Type B pancreatic cell (in vitro differentiated cells): ENCODE results near the genes SLC36A3 and SLC36A1.

DNA sequence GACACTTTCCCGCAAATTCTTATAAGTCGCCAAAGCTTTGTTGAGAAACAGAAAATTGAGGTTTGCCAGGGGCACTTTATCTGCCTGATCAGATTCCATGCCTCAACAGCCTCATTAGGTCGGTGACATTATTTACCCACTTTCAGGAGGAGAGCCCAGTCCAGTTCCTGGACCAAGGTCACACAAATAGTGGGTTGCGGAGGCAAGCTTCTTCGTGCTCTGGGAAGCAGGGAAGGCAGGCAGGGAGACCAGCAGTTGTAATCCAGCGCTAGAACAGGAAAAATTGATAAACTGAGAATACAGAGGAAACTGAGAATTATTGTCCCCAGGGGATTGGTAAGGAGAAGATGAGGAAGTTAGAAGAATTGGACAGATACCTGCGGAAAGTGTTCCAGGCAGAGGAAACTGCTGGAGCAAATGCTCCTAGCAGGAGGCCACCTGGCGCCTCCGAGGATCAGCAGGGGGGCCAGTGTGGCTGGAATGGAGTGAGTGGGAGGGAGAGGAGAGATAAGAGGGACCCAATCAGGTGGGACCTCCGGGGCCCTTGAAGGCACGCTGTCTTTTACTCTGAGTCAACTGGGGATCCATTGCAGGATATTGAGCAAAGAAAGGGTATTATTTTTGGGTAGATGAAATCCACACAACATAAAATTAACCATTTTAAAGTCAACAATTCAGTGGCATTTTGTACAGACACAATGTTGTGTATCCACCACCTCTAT lies 633 bp upstream of the ANXA6 start:
- PRO-cap = no peak

DNA sequence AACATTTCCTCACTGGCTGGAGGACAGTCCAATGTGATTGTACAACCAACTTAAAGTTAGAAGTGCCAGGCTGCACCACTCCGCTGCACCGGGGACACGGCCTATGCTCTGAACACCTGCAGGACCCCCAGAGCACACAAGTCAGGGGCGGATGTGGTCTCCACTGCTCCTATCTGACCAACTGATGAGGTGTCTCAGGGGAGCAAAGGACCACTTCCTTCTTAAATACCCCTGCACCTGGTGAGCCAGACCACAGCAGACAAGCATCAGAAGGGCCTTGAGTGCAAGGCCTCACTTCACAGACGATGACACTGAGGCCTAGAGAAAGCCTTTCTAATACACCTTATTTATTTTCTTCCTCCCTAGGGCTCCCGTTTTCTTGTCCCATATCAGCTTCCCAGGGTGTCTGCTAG lies 9.3 kb downstream of the CCDC69 start:
- PRO-cap = no peak

GRCh38 chr5:151234387-151235380 lies 10.8 kb upstream of the CCDC69 start:
- PRO-cap = no peak

DNA sequence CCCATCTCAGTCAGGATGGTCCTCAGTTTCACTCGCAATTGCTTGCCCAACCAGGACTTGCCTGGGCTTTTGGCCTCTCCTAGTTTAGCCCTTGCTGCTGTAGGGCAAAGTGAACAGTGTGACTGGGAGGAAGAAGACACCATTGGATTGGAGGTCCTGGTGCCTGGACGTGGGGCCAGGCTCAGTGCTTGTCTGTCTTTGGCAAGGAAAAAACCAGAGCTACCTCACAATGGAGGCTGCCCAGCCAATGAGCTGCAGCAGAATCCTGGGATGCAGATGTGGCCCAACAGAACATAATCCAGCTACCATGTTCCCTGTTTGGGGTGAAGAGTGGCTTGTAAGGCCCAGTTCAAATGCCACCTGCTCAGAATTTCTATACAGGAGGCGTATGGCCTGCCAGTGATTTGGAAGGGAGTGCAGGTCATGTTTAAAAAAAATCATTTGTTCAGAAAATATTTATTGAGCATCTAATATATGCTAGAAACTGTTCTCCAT lies at the start of gene SLC36A3:
TSS of gene SLC36A3 (minus strand) at position 183 of the 495 bp plus-strand sequence.
- PRO-cap = no peak

DNA sequence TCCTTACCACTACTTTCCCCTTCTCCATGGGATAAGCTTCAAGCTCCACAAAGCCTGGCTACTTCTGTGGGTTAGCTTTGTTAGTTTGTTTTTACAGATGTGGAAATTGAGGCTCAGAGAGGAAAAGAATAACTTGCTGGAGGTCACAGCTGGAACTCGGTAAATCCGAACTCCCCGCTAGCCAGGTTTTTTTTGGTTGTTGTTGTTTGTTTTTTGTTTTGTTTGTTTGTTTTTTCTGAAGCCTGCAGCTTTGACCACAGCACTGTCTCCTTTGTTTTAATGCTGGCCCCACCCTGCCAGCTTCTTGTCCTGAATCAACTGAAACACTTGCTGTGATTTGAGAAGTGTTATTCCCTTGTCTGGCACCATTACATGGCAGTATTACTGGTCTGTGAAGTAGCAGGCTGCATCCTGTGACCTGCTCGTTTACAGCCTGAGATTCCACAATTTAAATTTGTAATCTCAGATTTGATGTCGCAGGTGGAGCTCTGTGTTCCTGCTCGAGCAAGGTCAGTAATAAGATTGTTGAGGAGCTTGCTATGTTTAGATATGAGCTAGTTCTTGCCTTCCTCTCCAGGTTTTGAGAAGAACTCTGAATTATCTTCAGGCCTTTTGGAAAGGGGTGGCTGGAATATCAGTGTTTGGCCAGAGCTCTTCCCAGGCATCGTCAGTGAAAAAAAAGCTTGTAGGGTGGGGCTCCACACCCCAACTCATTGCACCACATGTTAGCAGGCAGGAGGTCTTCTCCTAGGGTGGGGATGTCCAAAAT lies 1.5 kb upstream of the SLC36A2 start:
- PRO-cap = no peak

- PRO-cap = unidirectional peak, plus-strand start at chr5:151447603
Measured at GRCh38 chr5:151447144-151447978, at the start of gene SLC36A1. Gene SLC36A1, plus strand, starts transcription at chr5:151447603.

GRCh38 chr5:151494139-151494283 lies 46.6 kb downstream of the SLC36A1 start:
- PRO-cap = no peak

DNA sequence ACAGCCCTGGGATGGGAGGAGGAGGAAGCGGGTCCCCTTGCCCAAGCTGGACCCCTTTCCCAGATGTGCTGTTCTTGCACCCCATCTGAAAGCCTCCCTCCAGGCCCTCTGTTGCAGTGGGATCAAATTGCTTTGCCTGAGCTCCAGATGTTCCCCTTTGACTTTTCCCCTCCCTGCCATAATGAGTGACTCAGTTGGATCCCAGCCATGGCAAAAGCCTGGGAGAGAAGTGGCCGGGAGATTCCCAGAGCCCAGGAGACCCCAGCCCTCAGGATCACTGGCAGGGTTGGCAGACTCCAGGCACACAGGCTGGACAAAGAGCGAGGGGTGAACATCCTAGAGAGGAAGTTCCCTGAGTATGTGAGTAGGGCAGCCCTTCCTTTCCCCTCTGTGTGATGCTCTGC lies 21.6 kb downstream of the SPARC start:
- PRO-cap = no peak

GRCh38 chr5:151671754-151672561 lies 14.8 kb downstream of the SPARC start:
- PRO-cap = no peak

DNA sequence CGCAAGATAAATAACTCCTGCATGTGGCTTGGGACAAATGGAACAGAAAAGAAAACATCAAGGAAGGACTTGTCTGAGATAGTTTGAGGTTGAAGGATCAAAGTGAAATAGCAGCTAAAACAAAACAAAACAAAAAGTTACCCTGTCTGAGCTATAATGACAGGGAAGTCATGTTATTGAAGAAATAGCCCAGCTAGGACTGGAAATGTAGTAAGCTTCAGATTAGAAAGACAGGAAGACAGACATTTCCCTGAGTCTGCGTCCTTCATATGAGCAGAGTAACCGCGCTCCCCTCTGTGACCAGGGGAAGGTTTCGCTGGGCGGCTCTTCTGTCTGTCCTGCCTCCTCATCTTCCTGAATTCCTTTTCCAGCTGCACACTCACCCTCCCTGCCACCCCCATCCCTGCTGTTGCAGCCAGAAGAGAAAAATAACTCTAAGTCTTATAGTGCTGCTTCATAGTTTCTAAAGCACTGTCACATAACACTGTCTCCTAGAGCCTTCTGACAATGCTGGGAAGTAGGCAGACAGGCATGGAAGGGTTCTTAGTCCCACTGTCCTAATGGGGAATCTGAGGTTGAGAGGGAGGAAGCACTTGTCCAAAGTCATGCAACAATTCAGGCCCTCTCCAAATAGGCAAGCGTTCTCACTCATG lies 8.6 kb downstream of the SPARC start:
- PRO-cap = no peak

GRCh38 chr5:151709086-151709688 lies 22.5 kb upstream of the SPARC start:
- PRO-cap = no peak

DNA sequence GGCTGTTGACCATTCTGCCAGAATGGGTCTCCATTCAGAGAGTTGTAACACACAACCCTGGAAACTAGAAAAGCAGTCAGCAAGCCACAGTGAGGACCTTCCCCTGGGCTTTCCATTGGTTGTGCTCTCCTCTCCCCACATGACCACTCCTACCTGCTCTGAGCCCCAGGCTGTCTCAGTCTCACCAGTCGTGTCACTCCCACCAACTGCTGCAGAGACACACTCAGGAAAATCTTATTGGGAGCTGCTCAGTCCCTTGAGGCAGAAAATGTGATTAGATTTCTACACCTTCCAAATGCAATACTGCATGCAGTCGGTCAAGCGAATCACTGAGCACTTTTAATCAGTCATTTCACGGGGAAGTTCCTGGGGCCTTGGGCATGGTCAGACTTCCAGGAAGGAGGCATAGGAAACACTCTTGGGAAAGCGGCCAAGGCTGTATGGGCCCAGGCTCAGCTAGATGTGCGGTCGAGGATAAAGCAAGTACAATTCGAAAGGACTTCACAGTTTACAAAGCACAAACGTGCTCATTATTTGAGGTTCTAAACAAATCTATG lies 284.2 kb upstream of the NMUR2 start:
- PRO-cap = no peak

GRCh38 chr5:154191519-154192423 lies 1.2 kb downstream of the GALNT10 start:
- PRO-cap = no peak

GRCh38 chr5:154197973-154198763 lies 7.6 kb downstream of the GALNT10 start:
- PRO-cap = no peak

DNA sequence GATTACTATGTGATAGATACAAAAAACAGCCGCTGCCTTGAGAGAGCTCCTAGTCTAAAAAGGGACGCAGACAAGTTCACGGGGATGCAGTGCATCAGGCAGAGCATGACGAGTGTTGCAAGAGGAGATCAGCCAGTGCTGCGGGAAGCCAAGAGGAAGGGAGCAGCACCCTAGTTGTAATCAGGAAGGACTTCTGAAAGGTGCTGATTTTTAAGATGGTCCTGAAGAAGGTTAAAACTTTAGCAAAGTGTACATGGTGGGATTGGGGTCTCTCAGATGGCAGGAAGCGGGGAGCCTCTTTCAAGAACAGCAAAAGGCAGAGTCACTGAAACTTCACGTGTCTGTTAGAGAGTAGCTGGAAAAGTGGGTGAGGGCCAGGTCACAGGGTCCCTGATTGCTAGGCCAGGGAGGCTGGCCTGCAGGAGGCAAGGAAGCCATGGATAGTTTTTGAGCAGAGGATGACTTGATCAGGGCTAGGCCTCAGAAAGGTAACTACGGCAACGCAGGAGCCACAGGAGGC lies 15.9 kb downstream of the GALNT10 start:
- PRO-cap = no peak

DNA sequence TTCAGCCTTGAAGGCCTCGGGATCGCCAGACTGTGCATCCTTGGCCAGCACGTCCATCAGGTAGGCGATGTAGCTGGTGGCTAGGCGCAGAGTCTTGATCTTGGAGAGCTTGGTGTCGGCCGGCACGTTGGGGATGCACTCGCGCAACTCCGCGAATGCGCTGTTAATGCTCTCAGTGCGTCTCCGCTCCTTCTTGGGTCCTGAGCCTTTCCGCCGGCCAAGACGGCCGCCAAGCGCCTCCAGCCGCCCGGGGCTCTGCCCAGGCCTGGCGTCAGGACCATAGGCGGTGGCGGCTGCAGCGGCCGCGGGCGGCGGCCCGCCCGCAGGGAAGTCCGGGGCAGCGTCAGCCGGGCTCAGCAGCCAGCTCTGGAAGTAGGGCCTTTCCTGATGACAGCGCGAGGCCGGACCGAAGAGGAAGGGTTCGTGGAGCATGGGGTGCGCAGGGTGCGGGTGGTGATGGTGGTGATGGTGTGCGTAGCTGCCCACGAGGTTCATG lies 465 bp downstream of the HAND1 start:
- PRO-cap = no peak

DNA sequence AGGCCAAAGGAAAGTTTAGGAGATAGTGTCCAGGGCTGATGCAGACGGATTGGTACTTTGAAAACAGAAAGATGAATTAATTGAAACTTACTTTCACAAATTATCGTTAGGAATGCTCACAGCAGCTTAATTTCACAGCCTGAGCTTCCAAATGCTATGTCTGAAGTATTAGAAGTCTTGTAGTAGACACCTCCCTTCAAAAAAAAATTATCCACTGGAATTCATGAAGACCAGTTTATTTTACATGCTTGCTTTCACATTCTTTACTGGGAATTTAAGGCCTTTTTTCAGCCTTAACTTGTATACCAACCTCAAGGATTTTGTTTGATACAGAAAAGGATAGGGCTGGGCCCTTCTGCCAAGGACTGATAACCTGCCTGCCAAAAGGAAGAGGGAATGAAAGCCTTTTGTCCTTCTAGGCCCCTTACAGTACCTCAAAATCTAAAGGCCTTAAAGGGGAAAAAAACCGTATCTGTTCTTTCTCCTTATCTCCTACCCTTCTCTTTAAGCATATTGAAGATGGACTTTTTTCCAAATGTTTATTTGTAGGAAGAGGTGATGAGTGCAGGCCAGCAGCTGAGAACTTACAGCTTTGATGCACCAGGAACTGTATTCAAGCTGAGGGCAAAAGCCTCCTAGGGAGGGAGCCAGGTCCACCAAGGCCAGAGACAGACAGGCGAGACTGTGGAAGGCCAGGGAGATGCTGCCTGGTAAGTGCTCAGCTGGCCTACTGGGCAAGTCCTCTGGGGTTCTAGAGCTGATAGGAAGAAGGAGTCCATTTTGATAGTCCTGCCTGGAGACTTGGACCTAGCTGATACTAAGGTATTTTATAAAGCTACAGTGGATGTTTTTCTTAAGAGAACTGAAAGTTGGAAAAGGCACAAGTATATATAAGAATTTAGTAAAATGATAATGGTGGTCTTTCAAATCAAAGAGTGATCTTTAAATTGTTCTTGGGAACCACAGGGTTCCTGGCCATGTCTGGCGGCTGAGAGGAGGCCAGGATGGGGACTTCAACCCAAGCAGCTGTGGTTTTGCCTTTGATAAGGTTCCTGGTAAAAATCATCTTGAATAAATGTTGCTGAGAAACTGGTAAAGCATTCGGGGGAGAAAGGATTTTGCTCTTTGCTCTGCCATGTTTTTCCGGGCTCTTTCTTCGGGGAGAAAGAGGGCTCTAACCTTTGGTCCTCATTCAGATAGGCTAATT lies 31.7 kb downstream of the FAXDC2 start:
- PRO-cap = no peak

GRCh38 chr5:154857648-154857931 lies 837 bp upstream of the CNOT8 start:
- PRO-cap = bidirectional peak, plus-strand start at chr5:154857996, minus-strand start at chr5:154857829

- PRO-cap = unidirectional peak, minus-strand start at chr5:155156885
Measured at GRCh38 chr5:155156648-155157067, 143.1 kb downstream of the KIF4B start.

GRCh38 chr5:155455844-155456616 lies 442.5 kb downstream of the KIF4B start:
- PRO-cap = no peak